Epithelial cell of prostate (primary cell): ENCODE measurements around a stretch of chr7.

GRCh38 chr7:157854050-157854907, 517.5 kb downstream of the DNAJB6 start:
- RRBS = no CpG with 5 or more reads among the region's 28 CpGs

- RRBS = no CpG with 5 or more reads among the region's 7 CpGs
Measured at GRCh38 chr7:157994241-157994546, 593.4 kb downstream of the PTPRN2 start.

- RRBS = no CpG with 5 or more reads among the region's 15 CpGs
Measured at GRCh38 chr7:158008861-158009466, 578.7 kb downstream of the PTPRN2 start.

- RRBS = no CpG with 5 or more reads among the region's 17 CpGs
Measured at GRCh38 chr7:158016395-158016868, 571.2 kb downstream of the PTPRN2 start.

GRCh38 chr7:158055531-158056526, 531.8 kb downstream of the PTPRN2 start:
- RRBS = no CpG with 5 or more reads among the region's 22 CpGs

DNA sequence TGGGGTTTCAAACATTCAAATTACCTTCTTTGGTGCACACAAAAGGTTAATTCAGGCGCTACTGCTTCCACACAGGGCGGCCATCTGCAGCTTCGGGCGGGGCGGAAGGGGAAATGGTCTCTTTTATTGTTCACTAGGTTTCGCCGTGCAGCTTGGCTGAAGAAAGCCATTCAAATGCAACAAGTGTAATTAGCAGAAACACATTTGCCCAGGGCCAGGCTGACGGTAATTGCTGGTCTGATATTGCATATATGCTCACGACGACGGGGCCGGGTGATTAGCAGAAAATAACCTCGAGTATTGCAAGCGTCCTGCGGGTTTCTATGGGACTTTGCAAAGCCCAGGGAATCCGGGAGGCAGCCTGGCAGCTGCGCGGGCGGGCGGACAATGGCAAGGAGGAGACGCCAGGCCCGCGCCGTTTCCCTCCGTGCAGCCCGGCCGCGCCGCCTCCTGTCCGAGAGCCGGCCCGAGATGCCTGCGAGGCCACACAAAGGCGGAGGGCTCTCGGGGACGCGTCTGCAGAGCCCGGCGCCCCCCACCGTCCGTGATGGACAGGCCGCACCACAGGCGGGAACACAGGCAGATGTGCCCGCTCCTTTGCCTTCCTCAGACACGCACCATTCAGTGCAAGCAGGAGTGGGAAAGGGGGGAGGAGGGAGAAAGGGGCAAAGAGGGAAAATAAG, 269.9 kb downstream of the PTPRN2 start:
- RRBS = 26% methylated on average over 21 of the region's 45 CpGs

GRCh38 chr7:158396970-158397781, 190.4 kb downstream of the PTPRN2 start:
- RRBS = no CpG with 5 or more reads among the region's 10 CpGs

DNA sequence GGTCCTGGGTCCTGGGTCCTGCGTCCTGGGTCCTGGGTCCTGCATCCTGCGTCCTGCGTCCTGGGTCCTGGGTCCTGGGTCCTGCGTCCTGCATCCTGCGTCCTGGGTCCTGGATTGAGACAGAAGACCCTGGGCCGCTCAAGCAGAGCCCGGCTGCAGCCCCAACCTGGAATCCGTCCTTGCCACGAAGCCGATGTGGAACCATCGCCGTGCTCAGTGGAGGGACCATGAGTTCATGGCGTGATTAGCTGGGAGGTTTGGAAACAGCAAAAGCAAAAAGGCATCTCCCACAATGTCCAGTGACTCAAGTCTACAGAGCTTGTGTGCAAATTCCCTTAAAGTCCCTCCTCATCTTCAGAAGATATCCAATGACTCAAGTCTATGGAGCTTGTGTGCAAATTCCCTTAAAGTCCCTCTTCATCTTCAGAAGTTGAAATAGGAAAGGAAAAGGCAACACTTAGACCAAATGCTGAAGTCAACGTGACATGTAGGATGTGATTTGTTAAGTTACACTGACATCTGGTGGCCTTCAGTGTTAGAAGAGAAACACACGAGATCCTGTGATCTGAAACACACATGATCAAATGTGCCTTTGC, 179.9 kb downstream of the PTPRN2 start:
- RRBS = no CpG with 5 or more reads among the region's 15 CpGs

- RRBS = no CpG with 5 or more reads among the region's 14 CpGs
Measured at GRCh38 chr7:158516804-158517457, 70.7 kb downstream of the PTPRN2 start.

DNA sequence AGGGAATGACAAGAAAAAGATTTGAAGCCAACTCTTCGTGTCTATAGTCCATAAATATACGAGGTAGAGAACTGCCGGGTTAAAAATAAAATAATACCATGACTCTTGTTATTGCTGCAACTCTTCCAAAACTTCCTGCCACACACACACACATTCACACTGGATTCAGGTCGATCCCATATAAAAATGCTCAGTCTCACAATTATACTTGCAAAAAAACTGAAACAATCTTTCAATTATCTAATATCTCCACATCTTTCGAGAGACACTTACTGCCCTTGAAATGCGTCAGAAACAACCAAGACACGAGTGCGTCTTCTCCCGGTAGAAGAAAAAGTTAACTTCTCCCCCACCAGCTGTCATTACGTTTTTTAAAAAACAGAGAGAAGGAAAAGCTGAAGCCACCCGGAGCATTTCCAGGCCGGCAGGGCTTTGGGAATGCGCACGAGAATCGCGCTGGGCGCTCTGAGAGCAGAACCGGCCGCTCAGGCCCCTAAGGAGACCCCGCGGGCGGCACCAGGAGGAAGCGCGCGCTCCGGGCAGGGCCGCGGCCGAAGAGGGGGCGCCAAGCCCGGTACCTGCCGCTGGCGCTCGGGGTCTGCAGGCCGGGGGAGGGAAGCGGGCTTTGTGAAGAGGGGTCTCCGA, 1.3 kb downstream of the ESYT2 start:
- RRBS = 1% methylated on average over 23 of the region's 37 CpGs

DNA sequence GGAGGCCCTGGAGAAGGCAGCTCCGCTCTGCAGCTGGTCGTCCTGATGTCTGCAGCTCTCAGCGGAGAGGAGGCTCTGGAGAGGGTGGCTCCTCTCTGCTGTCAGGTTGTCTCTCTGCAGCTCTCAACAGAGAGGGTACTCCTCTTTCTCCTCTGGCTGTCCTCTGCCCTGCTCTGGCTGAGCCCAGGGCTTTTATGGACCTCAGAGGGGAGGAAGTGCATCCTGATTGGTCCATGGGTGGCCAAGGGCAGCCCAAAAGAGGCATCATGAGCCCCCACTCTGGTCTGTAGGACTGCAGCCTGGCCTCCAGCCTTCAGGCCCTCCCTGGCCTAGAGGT, 6.8 kb upstream of the DYNC2I1 start:
- RRBS = no CpG with 5 or more reads among the region's 3 CpGs

DNA sequence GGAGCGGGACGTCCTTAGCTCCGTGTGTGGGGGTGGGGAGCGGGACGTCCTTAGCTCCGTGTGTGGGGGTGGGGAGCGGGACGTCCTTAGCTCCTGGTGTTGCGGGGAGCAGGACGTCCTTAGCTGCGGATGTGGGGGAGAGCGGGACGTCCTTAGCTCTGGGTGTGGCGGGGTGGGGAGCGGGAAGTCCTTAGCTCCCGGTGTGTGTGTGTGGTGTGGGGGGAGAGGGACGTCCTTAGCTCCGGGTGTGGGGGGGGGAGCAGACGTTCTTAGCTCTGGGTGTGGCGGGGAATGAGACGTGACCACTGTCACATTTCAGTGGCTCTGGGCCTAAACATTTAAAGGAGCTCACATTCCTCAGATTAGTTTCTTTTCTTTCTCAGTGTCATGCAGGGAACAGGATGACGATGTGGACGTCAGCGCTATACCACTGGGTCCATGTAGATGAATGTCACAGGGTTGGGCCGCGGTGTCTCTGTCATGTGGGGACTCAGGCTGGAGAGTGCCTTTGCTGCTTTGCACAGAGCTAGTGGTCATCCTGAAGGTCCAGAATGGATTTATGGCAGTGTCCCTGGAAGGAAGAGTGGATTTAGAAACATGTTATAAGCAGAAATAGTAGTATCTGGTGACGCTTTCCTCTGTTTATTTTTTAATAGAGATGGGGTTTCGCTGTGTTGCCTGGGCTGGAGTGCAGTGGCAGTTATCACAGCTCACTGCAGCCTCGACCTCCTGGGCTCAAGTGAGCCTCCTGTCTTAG, 7.7 kb downstream of the DYNC2I1 start:
- RRBS = no CpG with 5 or more reads among the region's 29 CpGs

GRCh38 chr7:159070485-159070915, 74.2 kb downstream of the VIPR2 start:
- RRBS = no CpG with 5 or more reads among the region's 9 CpGs

- RRBS = 92% methylated on average over 1 of the region's 5 CpGs
Measured at GRCh38 chr7:159095845-159096208, 48.8 kb downstream of the VIPR2 start.

DNA sequence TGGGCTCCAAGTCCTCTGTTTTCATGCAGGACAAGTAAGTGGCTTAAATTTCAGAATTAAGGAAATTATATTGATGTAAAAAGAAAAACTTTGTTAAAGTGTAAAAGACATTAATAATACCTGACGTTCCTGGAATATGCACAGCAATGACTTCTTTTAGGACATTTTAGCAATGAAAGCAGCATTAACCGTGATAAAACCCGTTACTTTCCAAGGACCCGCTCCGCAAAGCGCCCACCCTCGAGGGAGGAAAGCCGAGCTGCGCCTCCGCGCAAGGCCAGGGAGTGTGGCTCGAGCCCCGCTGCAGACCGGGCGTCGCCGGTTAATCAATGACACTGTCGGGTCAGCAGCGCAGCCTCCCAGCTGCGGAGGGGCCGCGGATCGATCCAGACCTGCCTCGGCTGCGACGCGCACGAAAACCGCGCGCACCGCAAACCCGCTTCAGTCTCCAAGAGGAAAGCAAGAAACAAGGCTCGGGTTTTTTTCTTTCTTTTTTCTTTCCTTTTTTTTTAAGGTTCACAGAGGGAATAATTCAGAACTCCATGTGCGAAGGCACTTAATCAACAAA, 956 bp downstream of the VIPR2 start:
- RRBS = no CpG with 5 or more reads among the region's 35 CpGs